WTC11 (cell line): Measurements from ENCODE around the genes HSCB and RASL10A.

DNA sequence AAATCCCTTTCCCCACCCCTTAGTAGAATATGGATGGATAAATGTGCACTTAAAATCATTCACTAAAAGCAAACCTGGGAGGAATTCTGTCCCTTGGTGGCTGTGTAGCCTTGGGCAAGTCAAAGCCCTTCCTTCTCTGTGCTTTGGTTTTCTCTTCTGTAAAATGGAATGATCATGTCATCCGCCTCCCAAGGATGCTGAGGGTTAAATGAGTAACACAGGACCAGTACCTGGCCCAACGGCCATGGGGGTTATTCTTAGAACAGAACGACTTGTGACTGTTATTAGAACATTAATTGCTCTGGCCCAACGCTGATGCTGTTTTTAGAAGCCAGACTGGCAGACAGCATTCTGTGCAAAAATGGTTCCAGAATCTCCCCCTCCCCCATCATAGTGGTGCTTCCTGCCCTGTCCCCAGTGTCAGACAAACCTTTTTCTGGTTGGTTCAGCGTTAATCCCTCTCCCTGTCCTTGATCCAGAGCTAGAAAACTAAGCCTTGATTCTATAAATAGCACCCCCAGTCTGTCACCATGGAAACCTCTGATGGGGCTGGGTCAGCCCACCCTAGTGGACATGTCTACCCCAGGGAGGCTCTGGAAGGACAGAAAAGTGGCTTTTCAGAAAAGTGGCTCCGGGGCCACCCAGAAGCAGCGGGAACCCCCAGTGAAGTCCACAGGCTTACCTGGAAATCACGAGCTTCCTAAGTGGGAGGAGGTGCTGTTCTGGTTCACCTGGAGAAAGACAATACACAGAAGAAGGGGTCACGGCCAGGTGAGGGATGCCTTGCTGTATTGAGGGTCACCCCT is 15.5 kb upstream of the TFIP11 start:
- PRO-cap, result no peak

DNA sequence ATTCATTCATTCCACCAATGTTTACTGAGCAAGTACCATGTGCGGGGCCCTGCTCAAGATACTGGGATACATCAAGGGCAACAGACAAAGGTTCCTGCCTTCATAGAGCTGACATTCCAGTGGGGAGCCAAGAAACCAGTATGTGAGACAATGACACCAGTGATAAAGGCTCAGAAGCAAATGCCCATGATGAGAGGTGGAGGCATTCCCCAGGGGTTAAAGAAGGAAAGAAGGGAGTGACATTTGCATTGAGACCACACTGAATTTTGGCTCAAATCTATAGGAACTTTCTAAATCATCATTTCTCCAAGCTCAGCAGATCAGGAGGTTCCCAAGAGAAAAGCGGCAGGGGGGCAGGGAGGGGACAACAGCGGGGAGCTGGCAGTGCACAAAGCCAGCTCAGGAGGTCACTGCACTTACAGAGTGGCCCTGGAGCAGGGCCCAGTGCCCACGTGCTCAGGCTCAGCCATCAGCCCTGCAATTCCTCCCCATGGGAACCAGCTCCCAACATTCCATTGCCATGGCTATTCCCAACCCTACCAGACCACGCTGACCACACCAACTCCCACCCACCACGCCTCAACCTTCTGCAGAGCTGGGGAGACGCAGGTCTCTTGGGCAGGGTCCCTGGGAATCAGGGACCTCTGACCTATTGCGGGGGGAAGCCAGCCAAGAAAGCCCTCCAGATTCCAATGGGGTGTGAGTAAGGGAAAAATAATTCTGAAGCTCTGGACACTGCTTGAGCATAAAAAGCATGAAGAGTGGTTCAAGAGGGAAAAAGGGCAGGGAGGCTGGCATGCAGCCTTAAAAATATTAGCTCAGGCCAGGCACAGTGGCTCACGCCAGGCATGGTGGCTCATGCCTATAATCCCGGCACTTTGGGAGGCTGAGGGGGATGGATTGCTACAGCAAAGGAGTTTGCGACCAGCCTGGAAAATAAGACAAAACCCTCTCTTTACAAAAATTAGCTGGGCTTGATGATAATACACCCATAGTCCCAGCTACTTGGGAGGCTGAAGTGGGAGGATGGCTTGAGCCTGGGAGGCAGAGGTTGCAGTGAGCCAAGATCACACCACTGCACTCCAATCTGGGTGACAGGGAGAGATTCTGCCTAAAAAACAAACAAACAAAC is 38.3 kb upstream of the TFIP11 start:
- PRO-cap, result no peak

DNA sequence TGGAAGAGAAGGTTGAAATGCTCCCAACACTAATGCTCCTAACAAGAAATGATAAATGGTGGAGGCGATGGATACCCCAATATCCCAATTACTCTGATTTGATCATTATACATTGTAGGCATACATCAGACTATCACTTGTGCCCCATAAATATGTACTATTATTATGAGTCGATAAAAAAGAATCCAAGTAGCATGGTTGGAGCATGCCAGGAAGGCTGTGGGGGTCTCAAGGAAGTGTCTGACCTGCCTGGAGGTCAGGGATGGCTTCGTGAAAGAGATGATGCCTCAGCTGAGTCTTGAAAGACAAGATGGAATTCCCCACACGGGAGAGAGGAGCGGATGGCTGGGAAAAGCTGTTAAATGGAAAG is 143.0 kb downstream of the CRYBA4 start:
- PRO-cap, result no peak

DNA sequence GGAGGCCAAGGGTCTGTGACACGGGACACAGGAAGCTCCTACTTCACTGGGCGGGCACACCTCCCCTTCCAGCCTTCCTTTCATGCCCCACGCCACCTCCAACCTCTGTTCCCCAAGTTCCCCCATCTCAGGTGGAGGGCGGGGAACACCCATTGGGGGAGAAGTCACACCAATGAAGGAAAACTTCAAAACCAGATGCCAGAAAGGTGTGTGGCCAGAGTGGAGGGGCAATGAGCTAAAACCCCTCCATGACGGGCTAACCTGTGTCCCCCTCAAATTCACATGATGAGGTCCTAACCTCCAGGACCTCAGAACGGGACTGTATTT is 250.5 kb downstream of the MN1 start:
- PRO-cap, result no peak

DNA sequence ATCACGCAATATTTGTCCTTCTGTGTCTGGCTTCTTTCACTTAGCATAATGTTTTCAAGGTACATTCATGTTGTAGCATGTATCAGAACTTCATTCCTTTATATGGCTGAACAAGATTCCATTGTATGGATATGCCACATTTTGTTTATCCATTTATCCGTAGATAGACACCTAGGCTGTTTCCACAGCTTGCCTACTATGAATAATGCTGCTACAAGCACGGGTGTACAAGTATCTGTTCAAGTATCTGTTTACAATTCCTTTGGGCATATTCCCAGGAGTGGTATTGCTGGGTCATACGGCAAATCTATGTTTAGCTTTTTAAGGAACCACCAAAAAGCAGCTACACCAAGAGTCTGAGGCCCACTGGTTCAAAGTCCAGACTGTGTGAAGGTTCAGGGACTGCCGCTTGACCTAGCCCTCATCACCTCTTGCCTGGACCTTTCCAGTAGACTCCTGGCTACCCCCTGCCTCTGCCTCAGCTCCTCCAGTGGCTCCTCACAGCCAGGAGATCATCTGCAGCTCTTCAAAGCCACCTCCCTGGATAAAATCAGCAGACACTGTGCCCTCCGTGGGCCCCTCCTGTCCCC is 160.5 kb downstream of the MN1 start:
- PRO-cap, result no peak

DNA sequence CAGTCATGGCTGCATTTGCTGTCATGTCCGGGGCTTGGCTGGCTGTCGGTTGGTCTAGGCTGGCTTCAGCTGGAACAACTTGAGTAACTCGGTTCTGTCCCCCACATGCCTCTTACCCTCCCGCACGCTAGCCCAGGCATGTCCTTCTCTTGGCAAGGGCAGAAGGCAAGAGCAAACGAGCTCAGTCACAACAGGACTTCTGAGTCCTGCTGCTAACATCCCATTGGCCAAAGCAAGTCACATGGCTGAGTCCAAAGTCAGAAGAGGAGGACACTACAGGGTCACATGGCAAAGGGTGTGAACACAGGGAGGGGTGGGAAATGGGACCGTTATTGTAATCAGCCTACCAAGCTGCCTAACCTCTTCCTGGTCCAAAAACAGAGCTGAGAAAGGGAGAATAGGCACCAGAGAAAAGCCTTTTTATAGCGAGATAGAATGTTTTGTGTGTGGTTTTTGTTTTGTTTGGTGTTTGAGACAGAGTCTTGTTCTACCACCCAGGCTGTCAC is 81.9 kb downstream of the MN1 start:
- PRO-cap, result no peak

GRCh38 chr22:27786491-27786904 is 15.1 kb downstream of the MN1 start:
- PRO-cap, result no peak

- PRO-cap, result no peak
Observed at GRCh38 chr22:27794948-27795488, 6.5 kb downstream of the MN1 start.

- PRO-cap, result bidirectional peak, plus-strand start at chr22:27801431, minus-strand start at chr22:27801402
Observed at GRCh38 chr22:27801274-27801671, 283 bp downstream of the MN1 start.

GRCh38 chr22:27810393-27811068 is 9.0 kb upstream of the MN1 start:
- PRO-cap, result no peak

- PRO-cap, result no peak
Observed at GRCh38 chr22:27912884-27913576, 6.0 kb downstream of the PITPNB start.

DNA sequence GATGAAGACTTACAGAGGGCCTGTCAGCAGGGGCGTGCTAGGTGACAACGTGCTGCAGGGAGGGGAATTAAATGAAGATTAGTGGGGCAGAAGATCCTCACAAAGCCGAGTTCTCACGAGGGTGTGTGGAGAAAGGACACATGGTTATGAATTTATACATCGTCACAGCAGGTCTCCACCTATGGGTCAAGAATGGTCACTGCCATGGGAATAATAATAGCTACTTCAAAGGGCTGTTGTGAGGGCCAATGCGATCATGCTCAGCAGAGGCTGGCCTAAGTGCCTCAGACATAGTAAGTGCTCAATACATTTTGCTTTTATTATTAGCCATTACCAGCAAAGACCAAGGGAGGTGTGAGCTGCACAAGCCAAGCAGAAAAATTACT is 193.7 kb upstream of the PITPNB start:
- PRO-cap, result no peak

- PRO-cap, result no peak
Observed at GRCh38 chr22:28281616-28282096, 362.6 kb upstream of the PITPNB start.

- PRO-cap, result bidirectional peak, plus-strand start at chr22:28742054, minus-strand start at chr22:28741820; bidirectional peak, plus-strand start at chr22:28742512, minus-strand start at chr22:28742410; bidirectional peak, plus-strand start at chr22:28742680, minus-strand start at chr22:28742559
Observed at GRCh38 chr22:28741891-28743020, at the start of gene HSCB. Gene HSCB, plus strand, starts transcription at chr22:28742039.

GRCh38 chr22:28796693-28797476 is 24.4 kb downstream of the CCDC117 start:
- PRO-cap, result no peak

- PRO-cap, result bidirectional peak, plus-strand start at chr22:28799494, minus-strand start at chr22:28799290
Observed at GRCh38 chr22:28798925-28799740, 26.6 kb downstream of the CCDC117 start.

DNA sequence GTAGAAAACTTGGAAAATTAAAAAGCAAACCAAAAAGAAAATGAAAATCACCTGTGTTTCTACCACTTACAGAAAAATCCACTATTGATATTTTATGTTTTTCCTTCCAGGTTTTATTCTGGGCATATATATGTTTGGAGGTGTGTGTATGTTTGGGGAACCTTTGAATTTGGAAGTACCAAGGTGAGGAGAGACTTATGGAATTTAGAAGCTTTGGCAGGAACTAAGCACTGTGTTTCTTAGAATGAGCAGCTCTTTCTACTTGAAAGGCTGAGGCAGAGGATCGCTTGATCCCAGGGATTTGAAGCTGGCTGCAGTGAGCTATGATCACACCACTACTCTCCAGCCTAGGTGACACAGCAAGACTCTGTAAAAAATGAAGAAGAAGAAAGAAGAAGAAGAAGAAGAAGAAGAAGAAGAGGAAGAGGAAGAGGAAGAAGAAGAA is 39.3 kb upstream of the ZNRF3 start:
- PRO-cap, result no peak

GRCh38 chr22:29090046-29090555 is 17.3 kb downstream of the KREMEN1 start:
- PRO-cap, result no peak

DNA sequence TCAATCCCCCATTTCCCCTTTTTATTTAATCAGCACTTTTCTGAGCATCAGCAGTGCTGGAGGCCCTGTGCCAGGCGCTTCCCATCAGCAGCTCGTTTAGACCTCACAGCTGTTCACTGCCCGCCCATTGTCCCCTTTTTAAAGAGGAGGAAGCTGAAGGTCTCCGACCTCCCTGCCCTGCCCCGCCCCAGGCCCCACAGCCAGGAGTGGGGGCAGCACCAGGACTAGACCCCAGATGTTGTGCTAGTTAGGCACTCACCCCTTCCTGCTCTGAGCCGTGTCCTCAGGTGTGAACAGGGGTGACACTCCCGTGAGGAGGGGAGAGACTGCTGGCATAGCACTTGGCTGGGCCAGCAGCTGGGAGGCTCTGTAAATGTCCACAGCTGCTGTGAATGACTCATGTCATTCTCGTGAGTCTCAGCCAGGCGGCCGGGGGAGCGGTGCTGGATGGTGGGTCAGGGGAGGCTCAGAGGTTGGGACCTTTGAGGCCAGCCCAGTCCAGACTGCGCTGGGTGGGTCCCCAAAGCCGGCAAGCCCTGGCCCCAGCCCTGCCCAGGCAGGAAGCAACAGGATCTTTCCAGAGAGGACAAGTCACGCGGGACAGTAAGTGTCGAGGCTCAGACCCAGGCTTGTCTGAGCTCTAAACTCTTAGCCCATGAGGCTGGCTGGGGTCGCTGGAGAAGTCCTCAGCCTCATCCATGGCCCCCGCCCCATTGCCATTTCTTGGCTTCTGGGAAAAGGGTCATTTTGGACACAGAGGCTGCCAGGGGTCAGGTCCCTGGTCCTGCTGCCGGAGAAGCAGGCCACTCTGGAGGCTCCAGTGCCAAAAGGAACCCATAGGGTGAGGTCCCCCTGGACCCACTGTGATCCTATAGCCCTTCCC is 20.0 kb downstream of the EMID1 start:
- PRO-cap, result no peak

DNA sequence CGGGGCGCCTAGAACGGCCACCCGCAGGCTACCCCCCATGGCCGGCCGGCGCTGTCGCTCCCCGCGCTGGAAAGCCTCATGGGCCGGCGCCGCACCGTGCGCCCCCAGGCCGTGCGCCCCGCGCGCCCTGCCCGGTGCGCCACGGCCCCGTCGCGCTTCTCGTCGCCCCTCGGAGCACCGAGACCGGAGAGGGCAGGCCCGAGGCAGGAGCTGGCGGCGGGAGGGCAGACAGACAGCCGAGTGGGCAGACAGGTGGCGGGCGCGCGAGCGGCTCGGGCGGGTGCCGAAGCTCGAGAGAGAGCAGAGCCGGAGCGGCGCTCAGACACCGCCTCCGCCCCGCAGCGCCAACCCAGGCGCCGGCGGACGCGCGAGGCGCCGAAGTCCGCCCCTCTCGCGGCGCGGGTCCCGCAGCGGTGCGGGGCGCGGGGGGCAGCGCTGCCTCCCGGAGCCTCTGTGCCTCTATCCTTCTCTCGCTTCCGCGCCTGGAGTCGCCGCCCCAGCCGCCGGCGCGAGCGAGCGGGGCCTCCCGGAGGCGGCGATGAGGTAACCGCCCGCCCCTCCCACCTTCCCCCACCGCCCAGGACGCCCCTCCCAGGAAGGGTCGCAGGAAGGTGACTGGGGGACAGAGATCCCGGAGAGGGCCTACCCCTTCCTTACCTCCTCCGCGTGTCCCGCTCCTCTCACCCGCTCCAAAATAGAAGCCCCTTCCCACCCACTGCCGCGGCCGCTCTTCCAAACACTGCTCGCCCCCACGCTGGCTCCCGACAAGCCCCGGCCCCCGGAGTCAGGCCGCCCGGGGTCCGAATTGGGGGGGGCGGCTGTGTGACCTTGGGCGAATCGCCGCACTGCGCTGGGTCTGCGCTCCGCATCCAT is at the start of gene RASL10A:
RASL10A (minus strand) TSS at position 490 of the 873 bp plus-strand sequence.
- PRO-cap, result bidirectional peak, plus-strand start at position 597 of the sequence, minus-strand start at position 490 of the sequence